Gastrocnemius medialis (tissue), 3 donors: Measurements from ENCODE around the genes HAUS4 and HOMEZ.

GRCh38 chr14:21735885-21736309 is 62.3 kb upstream of the OR4E1 start:
- PRO-cap = no peak
- RAMPAGE, long total RNA, 3 experiments = no peak in any of the 3 experiments

DNA sequence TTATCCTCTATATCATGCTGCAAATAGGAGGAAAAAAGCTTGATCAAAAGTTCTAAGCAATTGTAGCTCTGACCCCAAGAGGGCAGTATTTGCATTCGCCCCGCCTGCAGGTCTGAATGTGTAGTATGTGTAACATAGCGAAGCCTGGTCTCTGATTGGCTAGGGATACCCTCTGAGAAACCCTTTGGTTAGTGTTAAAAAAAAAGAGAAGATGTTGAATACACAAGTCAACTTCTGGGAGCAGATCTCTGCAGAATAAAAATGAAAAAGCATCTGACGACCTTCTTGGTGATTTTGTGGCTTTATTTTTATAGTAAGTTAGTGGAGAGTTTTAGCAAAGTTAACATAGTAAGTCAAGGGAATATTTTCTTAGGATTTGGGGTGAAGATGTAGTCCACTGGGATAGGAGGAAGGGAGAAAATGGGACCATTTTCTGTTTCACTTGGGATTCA is 151.7 kb upstream of the OR4E1 start:
- PRO-cap = no peak
- RAMPAGE, long total RNA, 3 experiments = no peak in any of the 3 experiments

DNA sequence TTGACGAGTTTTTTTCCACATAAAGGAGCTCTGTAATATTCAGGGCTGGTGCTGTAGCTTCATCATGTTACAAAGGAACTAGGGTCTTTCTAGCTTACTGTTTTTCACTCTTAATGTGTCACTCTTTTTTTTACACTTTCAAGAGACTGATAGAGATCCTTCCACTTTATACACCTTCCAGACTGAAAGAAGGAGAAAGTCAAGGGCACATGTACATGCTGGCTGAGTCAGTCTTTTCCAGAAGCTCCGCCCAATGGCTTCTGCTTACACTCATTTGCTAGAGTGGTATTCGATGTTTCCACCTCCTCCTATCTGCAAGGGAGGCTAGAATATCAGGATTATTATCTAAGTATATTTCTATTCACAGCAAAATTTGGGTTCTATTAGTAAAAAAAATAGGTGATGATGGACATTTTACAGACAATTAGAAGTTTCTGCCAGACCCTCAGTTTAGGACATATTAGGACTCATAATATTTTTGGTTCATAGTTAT is 325.8 kb upstream of the OR4E1 start:
- PRO-cap = no peak
- RAMPAGE, long total RNA, 3 experiments = no peak in any of the 3 experiments

- PRO-cap = no peak
- RAMPAGE, long total RNA, 3 experiments = no peak in any of the 3 experiments
These were observed 155.9 kb downstream of the DAD1 start for GRCh38 chr14:22433034-22433566.

DNA sequence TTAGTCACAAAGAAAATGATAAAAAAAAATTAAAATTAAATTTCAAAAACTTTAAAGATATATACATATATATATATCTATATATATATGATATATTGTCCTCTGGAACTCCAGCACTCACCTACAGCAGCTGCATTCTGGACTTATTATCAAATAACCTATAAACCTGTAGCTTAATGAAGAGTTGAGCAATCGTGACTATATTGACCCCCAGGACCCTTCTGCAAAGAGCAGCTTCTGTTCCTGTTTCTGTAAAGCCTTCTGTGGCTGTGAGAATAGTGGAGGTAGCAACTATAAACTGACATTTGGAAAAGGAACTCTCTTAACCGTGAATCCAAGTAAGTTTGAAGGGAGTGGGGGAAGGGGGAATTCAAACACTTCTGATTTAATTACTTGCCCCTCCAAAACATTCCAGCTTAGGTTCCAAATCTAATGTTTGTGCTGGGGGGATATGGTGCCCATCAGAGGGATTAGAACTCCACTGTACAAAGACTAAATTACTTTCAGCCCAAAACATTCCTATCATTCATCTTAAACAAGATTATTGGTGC is 106.2 kb downstream of the DAD1 start:
- PRO-cap = no peak
- RAMPAGE, long total RNA, 3 experiments = no peak in any of the 3 experiments

DNA sequence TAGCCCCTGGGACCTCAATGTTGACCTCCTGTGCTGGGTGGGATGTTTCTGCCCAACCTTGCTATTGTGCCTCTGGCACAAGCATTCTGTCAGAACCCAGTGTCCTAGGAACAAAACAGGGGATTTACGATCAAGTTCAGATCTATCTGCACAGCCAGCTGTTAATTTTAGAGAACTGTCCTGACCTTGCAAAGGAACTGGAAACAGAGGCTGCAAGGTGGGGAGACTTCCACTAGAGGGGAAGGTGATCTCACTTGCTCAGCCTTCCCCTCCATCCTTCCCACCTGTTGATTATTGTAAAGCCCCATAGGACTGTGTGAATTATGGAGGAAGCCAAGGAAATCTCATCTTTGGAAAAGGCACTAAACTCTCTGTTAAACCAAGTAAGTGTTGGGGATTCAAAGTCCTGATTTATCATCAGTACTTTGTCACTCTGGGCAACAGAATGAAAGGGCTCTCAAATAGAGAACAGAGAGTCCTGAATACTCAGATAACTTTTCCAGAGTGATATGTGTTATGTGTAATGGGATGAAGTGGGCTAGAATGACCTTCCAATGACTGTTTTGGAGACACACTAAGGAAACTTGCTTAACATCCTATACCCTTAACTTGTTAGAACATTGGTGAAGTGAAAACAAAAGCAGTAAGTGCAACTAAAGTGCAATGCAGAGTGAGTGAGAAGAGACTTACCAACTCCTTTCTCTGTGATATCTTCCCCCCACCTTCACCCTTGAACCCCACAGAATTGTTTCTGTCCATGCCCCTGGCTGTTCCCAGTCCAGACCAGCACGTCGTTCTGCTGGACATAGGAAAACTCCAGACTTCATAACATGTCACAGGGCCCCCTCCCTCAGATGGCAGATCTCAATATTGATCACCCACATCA is 92.2 kb downstream of the DAD1 start:
- PRO-cap = no peak
- RAMPAGE, long total RNA, 3 experiments = no peak in any of the 3 experiments

DNA sequence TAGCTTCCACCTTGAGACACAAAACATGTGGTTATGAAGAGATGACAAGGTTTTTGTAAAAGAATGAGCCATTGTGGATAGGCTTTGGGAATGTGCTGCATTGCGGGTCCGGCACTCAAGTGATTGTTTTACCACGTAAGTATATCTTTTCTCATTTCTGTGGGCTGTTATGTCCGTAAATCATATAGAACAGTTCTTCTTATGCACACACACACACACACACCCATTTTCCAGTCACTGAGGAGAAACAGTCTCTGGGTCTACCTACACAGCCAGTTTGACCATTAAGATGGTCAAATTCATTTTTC is 82.5 kb downstream of the DAD1 start:
- PRO-cap = no peak
- RAMPAGE, long total RNA, 3 experiments = no peak in any of the 3 experiments

- PRO-cap = no peak
- RAMPAGE, long total RNA, 3 experiments = no peak in any of the 3 experiments
These were observed 80.2 kb downstream of the DAD1 start for GRCh38 chr14:22508487-22509648.

- PRO-cap = no peak
- RAMPAGE, long total RNA, 3 experiments = no peak in any of the 3 experiments
These were observed 78.6 kb downstream of the DAD1 start for GRCh38 chr14:22510412-22510761.

DNA sequence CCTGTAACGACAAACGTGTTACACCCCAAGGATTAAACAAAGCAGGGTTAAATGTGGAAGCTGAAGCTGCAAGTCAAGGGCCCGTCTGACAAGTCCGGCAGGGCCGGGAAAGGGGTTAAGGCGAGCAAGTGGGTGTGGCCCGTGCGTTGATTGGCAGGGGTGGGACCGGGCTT is 90 bp upstream of the LRP10 start:
- PRO-cap = bidirectional peak, plus-strand start outside the sequence, minus-strand start at position 90 of the sequence
- RAMPAGE, long total RNA, 3 experiments = no peak in any of the 3 experiments

DNA sequence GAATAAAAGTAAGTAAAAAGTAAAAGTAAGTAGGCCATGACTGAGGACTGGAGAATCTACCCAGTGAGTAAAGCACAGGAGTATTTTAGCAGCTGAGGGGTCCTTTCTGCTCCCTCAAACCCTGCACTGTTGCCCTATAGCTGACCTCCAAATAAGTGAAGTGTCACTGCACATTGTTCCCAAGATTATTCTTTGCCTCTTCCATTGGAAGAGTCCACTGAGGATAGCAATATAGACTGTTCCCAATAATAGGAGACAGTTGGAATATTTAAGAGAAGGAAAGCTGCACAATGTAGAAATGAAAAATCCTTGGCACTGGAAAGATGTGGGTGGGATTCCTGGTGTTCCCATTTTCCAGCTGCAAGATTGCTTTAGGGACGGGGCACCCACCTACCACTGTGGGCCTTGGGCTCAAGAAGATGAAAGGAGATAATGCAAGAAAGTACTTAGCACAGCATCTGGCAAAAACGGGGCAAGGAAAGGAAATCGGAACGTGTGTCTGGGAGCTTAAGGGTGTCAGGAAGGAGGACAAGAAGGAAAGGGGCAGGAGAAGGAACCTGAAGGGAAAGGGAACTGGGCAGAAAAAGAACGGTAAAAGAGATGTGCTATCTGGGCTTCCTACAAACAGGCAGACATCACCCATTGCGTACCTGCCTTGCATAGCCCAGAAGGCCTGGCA is 1.2 kb upstream of the REM2 start:
- PRO-cap = no peak
- RAMPAGE, long total RNA, 3 experiments = no peak in any of the 3 experiments

DNA sequence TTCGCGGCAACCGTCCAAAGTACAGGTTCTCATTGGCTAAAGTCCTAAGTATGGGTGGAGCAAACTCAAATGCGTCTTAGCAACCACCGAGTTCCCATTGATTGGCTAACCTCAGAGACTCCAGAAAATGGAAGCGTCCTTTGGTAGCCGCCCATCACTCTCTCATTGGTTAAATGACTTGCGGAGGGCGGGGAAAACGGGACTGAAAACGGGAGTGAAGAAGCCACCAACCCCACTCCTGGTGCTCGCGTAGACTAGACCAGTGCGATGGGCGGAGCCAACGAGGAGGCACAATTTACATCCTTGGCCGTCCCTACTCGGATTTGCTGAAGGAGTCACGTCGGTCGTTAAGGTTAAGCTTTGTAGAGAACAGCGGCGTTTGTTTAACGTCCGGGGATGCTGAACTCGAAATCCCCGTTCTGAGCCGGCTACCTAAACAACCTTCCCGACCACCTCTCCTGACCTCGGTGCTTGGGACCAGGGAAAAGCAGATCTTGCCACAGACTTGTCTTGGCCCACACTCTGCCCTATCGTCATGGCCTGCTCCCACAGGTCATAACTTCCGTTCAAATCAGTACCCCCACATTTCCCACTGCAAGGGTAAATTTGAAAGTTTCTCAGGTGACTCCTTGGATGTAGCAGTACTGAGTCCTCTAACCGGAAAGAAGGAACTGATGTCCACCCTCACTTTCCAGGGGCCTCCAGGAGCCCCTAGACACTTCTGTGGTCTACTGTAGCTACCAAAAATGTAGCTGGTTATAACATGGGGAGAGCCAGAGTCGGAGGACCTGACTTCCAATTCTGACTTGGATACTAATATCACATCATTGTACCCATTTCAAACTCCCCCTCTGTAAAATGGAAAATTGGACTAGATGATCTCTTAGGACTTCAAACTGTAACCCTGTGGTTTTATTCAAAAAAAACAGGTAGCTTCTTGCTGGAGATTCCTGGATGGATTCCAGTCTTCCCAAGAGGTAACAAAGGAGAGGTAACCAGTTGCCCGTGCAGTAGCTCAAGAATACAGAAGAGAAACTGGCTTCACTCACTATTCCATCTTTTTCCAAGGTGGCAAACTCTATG is 614 bp upstream of the RBM23 start:
- PRO-cap = bidirectional peak, plus-strand start at position 235 of the sequence, minus-strand start outside the sequence; unidirectional peak, plus-strand start at position 320 of the sequence
- RAMPAGE, long total RNA, 3 experiments = no peak in any of the 3 experiments

DNA sequence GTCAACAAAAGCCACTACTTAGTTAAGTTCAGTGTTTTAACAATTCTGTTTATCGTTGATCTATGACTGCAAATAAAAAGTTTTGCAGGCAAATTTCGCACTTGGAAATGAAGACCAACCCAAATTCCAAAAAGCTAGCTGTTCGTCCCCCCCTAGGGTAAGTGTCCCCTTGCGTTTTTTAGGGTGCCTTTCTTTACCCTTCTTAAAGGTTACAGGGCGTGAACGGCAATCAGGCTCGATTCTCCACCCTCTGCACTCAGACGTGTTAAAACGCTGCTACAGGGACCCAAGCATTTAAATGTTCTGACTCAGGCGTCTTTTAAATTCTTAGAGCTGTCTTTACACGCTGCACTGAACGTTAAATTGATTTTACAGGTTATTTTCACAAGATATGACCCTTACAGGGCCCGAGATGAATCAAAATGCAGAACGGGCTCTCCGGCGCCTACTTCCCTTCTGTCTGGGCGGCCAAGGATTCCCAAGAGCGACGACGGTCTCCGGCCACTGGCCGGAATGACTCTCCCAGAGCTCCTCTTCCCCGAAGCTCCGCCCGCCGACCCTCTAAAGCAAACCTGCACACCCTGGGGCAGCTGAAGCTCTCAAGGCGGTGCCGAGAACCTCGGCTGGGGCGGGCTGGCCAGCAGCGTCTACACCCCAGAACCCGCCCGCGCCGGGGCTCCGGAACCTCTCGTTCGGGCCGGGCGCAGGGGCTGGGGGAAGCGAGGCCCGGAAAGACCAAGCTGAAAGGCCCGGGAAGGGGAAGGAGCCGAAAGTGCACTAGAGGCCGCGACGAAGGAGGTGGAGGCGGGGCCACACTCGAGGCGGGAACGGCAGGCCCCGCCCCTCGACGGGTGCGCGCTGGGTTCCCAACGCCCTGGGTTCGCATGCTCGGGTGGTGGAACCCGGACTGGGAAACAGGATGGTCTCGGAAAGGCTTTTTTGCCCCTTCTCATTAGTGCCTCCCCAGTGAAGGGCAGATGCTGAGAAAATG is at the start of gene HAUS4:
HAUS4 (minus strand) TSS at position 747 of the 991 bp plus-strand sequence.
- PRO-cap = bidirectional peak, plus-strand start at position 885 of the sequence, minus-strand start at position 690 of the sequence
- RAMPAGE, long total RNA, 3 experiments = start-site peak on the minus strand in 3 of 3 experiments, centred at positions 703 to 749 of the sequence, 23 to 85 reads per replicate

DNA sequence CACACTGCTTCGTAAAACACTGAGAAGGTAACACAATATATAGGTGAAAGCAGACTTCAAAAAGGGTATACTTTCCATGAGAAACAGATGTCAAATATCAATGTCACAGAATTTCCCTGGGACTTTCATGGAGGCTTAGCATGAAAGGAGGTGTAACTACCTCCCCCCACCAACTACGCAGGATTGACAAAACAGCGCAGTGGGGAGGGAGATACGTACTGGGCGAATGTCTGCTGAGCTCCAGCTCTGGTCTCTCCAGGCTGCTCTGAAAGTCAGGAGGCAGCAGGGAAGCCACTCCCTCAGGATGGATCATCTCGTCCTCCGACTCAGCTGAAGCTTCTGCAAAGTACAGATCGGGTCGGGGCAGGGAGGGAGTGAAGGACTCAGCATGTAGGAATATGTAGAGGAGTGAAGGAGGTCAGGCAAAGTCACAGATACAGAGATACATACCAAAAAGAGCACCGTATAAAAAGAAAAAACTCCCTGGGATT is 5.1 kb downstream of the ACIN1 start:
- PRO-cap = no peak
- RAMPAGE, long total RNA, 3 experiments = no peak in any of the 3 experiments

- PRO-cap = unidirectional peak, plus-strand start at chr14:23285321; unidirectional peak, plus-strand start at chr14:23285379; bidirectional peak, plus-strand start at chr14:23286435, minus-strand start at chr14:23286094
- RAMPAGE, long total RNA, 3 experiments = start-site peak on the minus strand in 3 of 3 experiments, at chr14:23286041-23286145 at its widest, 35 to 90 reads per replicate
These were observed at the start of gene HOMEZ for GRCh38 chr14:23285091-23286219. TSS of gene HOMEZ (minus strand) at chr14:23286132.

- PRO-cap = no peak
- RAMPAGE, long total RNA, 3 experiments = no peak in any of the 3 experiments
These were observed 7.3 kb downstream of the PPP1R3E start for GRCh38 chr14:23295423-23295685.

DNA sequence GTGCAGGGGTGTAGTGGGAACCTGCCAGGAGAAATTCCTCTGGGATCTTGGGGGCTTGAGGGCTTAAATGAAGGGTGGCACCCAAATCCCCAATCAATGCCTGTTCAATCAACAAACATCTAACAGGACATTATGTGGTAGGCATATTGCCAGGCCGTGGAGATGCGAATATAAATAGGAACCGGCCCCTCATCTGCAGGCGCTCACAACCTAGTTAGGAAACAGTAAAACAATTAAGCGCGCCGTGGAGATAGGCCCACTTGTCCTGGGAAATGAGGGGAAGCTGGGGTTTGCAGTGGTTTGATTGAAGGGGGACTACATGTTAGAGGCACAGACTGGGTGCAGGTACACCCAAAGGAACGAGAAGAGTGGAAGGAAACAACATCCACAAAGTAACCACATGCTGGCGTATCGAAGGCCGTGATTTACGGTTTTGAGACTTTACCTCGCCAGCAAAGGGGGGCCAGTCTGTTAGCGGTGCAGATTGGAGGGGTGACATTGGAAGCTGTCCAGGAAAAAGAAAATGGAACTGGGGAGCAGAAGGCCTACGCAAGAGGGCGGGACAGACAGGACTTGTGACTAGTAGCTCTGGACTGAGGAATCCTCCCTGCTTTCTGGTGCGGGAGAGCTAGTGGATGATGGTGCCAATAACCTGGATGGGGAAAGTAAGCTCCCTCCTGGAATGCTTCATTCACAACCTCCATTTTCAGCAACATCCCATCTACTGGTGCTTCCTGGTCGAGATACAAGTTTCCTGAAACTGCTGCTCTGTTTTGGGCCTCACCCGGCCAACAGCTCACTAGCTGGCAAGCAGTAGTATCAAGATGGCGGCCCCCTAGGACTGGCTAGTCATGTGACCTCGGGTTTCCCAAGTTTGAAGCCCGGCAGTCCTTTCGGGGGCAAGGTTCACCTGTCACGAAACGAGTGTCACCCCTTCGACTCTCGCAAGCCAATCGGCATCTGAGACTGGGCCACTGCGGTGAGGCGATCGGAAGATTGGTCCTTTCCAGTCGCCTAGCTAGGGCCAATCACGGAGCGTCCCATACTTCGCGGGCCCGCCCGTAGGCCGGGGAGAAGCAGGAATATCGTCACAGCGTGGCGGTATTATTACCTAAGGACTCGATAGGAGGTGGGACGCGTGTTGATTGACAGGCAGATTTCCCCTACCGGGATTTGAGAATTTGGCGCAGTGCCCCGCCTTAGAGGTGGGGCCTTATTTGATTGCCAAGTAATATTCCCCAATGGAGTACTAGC is 708 bp upstream of the PABPN1 start:
- PRO-cap = bidirectional peak, plus-strand start outside the sequence, minus-strand start at position 843 of the sequence
- RAMPAGE, long total RNA, 3 experiments = no peak in any of the 3 experiments

- PRO-cap = no peak
- RAMPAGE, long total RNA, 3 experiments = no peak in any of the 3 experiments
These were observed 3.8 kb downstream of the PABPN1 start for GRCh38 chr14:23324821-23325691.

DNA sequence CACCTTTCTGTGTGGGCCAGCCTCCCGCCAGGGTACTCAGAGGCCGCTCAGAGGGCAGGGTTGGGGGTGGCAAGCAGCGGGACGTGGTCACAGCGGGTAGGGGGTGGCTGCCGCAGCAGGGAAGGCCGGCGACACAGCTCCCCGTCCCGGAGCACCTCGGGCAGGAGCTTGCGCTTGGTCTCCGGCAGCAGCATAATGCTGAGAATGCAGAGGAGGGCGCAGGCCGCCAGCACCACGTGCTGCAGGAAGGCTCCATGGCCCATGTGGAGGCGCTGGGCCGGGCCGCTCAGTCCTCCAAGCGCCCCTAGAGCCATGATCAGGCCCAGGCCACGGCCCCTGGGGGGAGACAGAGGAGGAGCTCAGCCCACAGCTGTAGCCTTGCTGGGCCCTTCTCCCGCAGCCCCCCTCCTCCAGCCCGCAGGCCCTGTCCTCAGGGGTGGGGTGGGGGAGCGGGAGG is 6.1 kb downstream of the SLC22A17 start:
- PRO-cap = no peak
- RAMPAGE, long total RNA, 3 experiments = no peak in any of the 3 experiments

DNA sequence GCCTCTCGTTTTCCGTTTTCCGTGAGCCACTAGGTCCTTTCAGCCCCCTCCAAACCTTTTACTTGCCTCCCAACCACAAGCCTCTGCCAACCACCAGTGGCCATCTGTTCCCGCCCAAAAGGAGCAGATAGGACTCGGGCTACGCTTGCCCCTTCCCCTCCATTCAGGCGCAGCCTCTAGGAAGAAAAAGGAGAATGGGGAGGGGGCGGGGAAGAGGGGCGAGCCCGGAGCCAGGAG is 464 bp downstream of the EFS start:
- PRO-cap = no peak
- RAMPAGE, long total RNA, 3 experiments = no peak in any of the 3 experiments